AG10803 (cell line): ENCODE results near the genes TNPO2 and NFIX.

DNA sequence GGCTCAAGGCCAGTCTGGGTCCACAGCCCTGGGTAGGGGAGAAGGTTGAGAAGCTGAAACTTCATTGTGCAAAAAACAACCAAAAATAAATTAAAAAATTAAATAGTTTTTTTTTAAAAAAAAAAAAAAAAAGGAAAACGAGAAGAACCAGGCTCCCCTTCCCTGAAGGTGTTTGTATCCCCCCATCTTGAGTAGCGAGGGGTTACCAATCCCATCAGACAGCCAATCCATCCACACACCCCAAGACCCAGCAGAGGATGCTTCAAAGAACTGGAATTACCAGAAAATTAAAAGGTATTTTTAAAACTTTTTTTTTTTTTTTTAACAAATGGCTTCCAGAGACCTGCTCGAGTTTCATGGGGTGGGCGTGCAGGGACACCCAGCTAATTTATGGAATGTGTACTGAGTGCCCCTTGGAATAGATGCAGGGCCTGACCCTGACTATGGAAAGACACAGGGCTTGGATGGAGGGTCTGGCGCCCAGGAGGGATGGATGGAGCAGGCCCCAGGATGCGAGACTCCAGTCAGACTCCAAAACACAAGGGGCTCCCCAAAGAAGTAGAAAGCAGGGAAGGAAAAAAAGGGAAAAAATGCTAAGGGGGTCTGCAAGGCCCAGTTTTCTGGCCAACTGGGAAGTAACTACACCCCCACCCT lies 3.0 kb upstream of the FBXW9 start:
- RRBS = no CpG with 5 or more reads among the region's 6 CpGs

- RRBS = no CpG with 5 or more reads among the region's 41 CpGs
These were observed at the start of gene TNPO2 for GRCh38 chr19:12723193-12724487. Gene TNPO2, minus strand, starts transcription at chr19:12723932.

DNA sequence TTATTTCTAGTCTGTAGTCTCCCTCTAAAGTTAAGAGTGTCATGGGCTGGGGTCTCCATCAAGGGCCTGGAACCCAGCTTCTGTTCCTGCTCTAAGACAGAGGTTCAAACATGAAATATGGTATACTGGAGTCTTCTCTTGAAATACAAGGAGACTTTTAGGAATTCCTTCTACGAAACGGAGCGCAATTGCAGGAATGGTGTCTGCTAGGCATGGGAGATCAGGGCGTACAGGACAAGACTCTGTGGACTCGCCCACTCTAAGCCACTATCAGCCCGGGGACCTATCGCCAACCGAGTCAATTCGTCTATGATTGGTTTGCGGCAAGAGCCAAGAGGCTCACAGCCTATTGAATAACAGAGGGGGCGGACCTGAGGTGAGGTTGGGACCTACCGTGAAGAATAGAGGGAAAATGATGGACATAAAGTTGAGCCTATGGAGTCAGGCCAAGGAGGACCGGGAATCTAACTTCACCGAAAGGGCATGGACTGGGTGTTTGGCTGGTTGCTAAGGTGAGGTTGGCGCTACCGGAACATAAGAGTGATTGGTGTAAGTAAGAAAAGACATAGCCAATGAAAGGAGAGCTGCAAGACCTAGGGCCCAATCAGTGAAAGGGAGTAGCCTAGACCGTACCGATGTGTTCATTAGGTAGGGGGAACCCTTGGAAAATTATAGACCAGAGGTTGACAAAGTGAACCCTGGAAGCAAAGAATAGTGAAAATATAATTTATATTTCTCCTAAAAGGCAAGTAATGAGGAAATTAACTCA lies 468 bp upstream of the GET3 start:
- RRBS = 2% methylated on average over 4 of the region's 18 CpGs

GRCh38 chr19:12757466-12758163 lies 6.0 kb downstream of the BEST2 start:
- RRBS = 2% methylated on average over 24 of the region's 55 CpGs

- RRBS = 0% methylated on average over 2 of the region's 33 CpGs
These were observed 870 bp upstream of the RTBDN start for GRCh38 chr19:12835184-12835713.

DNA sequence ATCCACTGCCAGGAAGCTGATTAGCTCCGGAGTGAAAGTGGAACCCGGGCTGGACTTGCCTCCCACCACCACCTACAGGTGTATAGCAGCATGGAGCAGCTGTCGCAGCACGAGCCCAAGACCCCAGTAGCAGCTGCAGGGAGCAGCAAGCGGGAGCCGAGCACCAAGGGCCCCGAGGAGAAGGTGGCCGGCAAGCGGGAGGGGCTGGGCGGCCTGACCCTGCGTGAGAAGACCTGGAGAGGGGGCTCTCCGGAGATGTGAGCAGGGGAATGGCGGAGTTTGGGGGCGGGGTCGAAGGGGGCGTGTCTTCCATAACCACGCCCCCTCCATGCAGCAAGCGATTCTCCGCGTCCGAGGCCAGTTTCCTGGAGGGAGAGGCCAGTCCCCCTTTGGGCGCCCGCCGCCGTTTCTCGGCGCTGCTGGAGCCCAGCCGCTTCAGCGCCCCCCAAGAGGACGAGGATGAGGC lies 13.8 kb downstream of the DNASE2 start:
- RRBS = 4% methylated on average over 5 of the region's 30 CpGs

DNA sequence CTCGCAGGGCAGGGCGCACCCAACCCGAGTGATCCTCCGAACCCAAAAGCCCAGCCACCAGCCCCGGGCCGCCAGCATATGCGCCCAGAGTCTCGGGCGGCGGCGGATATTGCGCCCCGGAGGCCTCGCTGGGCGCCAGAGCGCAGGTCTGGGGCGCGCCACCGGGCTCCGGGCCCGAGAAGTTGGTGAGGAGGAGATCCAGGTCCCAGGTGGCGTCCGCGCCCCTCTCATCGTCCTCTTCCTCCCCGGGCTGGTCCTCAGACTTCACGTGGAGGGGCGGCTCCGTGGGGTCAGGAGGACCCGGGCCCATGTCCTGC lies 1.2 kb downstream of the KLF1 start:
- RRBS = 2% methylated on average over 30 of the region's 30 CpGs

DNA sequence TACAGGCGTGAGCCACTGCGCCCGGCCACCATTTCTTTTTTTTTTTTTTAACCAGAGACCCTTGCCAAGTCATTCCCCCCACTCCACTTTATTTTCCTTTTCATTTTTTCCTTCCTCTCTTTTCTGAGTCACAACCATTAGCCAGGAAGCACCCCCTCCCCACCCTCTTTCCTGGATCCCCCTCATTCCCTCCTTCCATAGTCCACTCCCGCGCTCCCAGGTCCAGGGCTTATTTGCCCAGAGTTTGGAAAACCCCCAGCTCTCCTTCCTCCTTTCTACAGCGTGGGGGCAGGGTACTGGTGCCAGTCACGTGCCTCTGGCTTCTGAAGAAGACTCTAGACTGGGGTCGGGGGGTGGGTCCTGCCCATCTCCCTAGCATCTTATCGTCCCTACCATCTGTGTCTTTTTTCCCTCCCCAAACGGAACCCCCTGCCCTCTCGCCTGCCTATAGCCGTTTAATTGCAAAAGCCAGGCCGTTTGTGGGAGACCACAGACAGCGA lies 1.1 kb upstream of the CALR start:
- RRBS = no CpG with 5 or more reads among the region's 14 CpGs

DNA sequence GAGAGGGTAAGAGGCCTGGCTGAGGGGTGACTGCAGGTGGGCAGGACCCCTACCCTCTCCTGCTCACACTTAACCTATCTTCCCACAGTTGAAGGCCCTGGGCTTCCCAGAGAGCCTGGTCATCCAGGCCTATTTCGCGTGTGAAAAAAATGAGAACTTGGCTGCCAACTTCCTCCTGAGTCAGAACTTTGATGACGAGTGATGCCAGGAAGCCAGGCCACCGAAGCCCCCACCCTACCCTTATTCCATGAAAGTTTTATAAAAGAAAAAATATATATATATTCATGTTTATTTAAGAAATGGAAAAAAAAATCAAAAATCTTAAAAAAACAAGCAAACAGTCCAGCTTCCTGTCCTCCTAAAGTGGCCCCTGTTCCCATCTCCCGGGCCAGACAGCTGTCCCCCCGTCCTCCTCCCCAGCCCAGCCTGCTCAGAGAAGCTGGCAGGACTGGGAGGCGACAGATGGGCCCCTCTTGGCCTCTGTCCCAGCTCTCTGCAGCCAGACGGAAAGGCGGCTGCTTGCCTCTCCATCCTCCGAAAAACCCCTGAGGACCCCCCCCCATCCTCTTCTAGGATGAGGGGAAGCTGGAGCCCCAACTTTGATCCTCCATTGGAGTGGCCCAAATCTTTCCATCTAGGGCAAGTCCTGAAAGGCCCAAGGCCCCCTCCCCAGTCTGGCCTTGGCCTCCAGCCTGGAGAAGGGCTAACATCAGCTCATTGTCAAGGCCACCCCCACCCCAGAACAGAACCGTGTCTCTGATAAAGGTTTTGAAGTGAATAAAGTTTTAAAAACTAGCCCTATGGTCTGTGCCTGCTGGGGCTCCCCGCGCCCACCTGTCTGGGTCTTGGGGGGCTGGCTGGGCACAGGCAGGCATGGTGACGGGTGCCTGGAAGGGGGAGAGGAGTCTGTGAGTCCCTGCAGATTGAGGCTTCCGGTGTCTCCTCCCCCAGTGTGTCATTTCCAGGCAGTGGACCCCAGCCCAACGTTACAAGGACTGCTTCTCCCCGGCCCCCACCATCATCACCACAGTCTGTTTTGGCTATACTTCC lies 3.9 kb downstream of the GADD45GIP1 start:
- RRBS = 33% methylated on average over 3 of the region's 17 CpGs

DNA sequence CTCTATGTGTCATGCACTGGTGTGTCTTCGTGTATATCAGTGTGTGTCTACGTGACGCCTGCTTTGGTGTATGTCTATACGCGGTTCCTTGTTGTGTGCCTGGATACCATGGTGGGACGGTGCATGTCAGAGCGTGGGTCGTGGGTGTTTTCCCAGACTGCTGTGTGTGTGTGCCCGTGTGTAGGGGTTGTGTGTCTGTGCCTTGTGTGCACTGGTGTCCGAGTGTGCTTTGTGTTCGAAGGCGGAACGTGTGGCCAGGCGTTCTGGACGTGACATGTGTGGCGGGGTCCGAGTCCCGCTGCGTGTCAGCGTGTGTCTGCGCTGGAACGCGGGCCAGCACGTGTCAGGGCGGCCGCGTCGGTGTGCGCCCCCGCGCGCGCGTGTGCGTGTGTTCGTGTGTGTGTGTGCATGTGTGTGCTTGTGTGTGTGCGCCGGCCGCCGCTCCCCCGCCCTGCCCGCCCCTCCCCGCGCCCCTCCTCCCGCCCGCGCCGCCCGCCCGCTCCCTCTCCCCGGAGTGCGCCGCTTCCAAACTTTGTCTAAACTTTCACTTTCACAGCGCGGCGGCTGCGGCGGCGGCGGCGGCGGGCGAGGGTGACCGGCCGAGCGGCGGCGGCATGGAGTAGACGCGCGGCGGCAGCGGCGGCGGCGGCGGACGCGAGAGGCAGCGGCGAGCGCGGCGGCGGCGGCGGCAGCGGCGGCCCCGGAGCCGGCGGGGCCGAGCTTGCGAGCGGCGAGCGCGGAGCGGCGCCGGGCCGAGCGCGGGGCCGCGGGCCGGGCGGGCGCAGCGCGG lies at the start of gene NFIX:
TSS of gene NFIX (plus strand) at position 535 of the 790 bp plus-strand sequence.
- RRBS = 2% methylated on average over 28 of the region's 111 CpGs

DNA sequence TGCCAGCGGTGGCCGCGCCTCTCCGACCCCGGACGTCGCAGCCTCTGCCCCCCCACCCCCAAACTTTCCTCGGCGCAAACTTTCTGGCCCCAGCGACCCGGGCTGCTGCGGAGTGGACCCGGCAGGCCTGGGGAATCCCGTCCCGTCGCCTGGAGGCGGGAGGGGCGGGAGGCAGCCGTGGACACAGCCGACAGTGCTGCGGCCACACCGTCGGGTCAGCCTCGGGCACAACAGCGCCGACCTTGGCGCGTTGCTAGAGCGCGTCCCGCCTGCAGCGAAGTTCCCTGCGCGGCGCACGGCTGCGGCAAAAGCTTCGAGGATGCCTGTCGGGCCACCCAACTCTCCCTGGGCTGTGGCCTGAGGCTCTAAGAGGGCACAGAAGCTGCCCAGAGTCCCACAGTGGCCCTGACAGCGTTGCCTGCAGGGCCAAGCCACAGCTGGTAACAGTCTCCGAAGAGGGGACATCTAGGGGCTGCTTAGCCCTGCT lies 1.3 kb downstream of the NFIX start:
- RRBS = under 1% methylated on average over 7 of the region's 41 CpGs

DNA sequence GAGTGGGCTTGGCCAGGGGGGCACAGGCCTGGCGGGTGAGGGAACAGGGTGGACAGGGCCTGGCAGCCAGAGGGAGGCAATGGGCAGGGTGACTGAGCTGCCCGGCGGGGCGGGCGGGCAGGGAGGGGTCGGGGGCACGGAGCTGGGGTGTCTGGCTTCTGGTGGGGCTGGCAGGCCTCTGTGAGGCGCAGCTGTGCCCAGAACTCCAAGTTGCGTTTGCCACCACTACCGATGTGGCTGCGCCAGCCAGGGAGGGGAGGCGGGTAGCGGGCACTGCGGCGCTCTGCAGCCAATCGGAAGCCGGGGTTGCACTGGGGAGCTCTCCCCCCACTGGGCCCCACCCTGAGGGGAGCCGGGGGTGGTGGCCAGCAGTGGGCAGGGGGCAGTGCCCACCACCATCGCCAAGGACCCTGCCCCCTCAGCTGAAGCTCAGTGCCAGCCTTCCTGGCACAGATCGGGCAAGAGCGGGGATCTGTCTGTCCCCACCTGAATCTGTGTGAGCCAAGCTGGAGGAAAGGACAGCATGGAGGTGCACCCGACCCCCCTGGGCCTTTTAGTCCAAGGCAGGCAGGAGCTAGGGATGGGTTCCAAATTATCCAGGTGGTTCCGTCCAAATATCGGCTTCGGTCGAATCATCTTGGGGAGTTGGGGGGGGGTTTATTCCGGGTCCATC lies 7.3 kb downstream of the NFIX start:
- RRBS = 4% methylated on average over 2 of the region's 27 CpGs

DNA sequence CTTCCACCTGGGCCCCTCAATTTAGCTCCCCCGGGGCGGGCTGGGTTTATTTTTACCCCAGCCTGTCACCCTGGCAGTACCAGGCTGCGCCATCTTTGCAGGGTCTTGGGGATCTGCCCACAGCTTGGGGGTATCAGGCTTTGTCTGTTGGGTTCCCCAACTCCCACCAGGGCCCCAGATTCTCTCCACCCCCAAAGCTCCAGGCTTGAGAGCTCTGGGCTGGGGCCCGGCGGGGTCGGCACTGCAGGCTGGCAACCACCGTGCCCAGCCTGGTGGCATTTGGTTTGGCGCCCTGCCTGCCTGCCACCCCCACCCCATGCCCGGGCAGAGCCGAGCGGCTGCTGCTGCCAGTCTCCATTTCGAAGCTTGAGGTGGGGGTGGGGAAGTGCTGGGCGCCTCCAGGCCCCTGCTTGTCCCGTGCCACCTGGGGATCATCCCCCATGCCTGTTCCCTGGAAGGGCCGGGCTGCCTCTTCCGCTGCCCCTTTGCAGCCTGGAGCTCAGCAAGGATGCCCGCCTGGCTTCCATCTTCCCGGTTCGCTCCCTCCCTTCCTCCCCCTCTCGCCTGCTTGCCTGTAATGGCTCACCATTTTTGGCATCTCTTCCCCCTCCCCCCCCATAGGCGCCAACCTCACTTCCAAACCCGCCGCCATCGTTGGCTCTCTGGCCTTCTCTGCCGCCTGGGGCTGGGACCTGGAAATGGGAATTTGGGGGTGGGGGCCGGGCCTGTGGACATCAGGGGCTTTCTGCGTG lies 11.5 kb downstream of the NFIX start:
- RRBS = 17% methylated on average over 10 of the region's 27 CpGs

- RRBS = no CpG with 5 or more reads among the region's 13 CpGs
These were observed 48.6 kb downstream of the NFIX start for GRCh38 chr19:13043783-13044413.

DNA sequence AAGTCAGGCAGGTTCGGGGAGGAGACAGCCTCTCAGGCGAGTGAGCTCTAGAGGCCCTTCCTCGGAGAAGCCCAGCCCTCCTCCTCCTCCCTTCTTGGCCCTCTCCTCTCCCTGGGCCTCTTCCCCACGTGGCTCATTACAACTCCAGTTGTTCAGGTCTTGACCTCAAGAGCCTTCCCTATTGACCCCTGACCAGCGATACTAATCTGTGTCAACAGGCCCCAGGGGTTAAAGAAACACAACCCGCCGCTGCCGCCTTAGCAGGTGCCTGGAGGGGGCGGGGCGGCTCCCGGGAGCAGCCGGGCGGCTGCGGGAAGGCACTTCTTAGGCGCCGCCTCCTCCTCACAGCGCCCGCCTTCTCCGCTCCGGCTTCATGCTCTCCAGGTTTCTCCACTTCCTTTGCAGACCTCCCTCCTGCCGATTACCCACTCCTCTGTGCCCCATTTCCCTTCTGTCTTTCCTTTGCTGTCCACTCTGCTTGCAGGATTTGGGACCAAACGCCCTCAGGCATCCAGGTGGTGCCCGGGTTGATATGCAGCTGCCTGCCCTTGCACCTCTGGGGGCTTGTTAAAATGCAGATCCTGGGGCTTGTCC lies 51.0 kb downstream of the LYL1 start:
- RRBS = 8% methylated on average over 9 of the region's 23 CpGs

DNA sequence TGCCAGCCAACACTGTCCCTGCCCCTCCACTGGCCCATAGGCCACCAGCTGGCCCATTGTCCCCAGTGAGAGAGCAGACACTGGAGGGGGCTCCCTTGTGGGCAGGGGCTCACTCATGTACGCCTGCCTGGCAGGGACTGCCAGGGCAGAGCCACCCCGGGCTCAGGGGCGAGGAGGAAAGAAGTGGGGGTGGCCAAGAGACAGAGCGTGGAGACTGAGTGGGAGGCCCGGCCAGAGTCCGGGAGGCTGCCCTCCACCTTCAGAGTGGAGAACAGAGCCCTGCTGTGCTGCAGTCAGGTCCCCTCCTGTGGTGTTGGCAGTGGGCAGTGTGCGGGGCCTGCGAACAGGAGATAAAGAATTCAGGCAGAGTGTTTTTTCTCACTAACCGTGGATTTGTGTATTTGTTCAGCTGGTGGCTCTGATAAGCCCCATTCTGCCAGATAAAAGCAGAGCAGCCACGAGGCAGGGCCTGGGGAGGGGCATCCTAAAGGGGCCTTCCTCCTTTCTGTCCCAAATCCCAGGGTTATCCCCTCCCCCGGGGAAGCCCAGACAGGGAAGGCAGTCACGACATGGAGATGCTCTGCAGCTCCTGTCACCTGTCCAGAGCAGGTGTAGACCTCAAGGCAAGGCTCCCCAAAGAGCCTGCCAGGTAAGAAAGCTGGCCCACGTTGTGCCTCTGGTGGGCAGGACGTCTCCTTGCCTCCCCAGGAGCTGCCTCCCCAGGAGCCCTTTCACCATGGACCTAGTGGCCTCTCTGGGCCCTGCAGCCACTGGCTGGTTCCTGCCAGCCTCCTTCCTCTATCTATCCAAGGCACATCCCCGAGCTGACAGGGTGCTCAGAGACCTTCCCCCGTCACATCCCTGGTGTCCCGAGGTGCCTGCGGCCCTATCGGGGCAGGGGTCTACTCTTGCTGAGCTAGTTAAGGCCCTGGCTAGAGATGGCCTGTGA lies 33.0 kb downstream of the LYL1 start:
- RRBS = 48% methylated on average over 4 of the region's 19 CpGs

GRCh38 chr19:13094679-13095295 lies 7.9 kb downstream of the LYL1 start:
- RRBS = 14% methylated on average over 1 of the region's 15 CpGs

DNA sequence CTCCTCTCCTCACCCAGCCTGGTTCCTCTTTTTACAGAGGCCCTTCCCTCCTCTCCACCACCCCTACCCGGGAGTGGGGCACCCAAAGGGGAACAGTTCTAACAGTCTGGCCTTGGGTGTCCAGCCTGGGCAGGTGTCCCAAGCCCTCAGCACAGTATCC lies 462 bp upstream of the LYL1 start:
- RRBS = 31% methylated on average over 1 of the region's 1 CpG

GRCh38 chr19:13103547-13104119 lies 975 bp upstream of the LYL1 start:
- RRBS = no CpG with 5 or more reads among the region's 8 CpGs

- RRBS = 67% methylated on average over 10 of the region's 45 CpGs
These were observed 1.8 kb upstream of the LYL1 start for GRCh38 chr19:13104120-13105162.